Foreskin fibroblast (primary cell): Measurements from ENCODE around the gene CT45A6.

- RRBS, result no CpG with 5 or more reads among the region's 3 CpGs
Observed at GRCh38 chrX:134554582-134554950, 94.6 kb downstream of the HPRT1 start.

GRCh38 chrX:135003802-135004931, 13.4 kb downstream of the SMIM10 start:
- RRBS, result no CpG with 5 or more reads among the region's 39 CpGs

GRCh38 chrX:135331837-135332286, 12.0 kb downstream of the ZNF75D start:
- RRBS, result no CpG with 5 or more reads among the region's 4 CpGs

DNA sequence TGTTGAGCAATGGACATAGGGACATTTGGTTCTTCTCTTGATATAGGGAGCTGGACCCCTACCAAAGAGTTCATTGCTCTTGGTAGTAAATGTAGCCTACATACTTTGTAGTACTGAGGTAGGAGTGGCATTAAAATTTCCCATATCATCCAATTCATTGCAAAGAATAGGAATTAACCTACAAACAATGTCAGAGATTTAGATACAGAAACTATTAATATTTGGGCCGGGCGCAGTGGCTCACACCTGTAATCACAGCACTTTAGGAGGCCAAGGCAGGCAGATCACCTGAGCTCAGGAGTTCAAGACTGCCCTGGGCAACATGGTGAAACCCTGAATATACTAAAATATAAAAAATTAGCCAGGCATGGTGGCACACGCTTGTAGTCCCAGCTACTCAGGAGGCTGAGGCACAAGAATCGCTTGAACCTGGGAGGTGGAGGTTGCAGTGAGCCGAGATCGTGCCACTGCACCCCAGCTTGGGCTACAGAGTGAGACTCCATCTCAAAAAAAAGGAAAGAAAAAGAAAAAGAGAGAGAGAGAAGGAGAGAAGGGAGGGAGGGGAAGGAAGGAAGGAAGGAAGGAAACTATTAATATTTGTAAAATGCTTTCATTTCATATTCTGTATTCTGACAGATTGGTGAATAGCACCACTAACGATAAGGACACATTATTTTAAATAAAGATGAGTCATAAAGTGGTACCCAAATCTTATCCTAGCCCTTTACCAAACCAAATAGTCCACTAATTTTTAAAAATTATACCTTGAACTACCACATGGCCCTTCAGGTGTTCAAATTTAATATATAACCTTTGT, 21.7 kb downstream of the INTS6L start:
- RRBS, result no CpG with 5 or more reads among the region's 7 CpGs

DNA sequence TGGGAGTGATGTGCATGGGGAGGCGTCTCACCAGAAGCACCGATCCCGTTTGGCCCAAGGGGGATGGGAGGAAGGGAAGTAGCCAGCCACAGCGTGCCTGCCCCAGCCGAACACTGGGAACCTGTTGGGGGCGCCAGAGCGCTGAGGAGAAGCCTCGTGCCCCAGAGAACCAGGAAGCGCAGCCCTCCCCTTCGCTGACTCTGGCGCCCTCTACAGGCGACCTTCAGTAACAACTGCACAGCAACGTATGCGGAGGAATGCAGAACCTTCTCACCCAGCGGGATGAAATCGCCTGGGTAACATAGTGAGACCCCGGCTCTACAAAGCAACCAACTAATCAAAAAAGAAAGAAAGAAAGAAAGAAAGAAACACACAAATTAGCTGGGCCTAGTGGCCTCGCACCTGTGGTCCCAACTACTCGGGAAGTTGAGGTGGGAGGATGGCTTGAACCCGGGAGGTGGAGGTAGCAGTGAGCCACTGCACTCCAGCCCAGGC, at the start of gene CT45A6:
TSS of gene CT45A6 (minus strand) at position 153 of the 495 bp plus-strand sequence.
- RRBS, result no CpG with 5 or more reads among the region's 20 CpGs

- RRBS, result no CpG with 5 or more reads among the region's 9 CpGs
Observed at GRCh38 chrX:136028893-136029645, 43.8 kb downstream of the SLC9A6 start.

GRCh38 chrX:136030099-136031021, 45.1 kb downstream of the SLC9A6 start:
- RRBS, result no CpG with 5 or more reads among the region's 9 CpGs

DNA sequence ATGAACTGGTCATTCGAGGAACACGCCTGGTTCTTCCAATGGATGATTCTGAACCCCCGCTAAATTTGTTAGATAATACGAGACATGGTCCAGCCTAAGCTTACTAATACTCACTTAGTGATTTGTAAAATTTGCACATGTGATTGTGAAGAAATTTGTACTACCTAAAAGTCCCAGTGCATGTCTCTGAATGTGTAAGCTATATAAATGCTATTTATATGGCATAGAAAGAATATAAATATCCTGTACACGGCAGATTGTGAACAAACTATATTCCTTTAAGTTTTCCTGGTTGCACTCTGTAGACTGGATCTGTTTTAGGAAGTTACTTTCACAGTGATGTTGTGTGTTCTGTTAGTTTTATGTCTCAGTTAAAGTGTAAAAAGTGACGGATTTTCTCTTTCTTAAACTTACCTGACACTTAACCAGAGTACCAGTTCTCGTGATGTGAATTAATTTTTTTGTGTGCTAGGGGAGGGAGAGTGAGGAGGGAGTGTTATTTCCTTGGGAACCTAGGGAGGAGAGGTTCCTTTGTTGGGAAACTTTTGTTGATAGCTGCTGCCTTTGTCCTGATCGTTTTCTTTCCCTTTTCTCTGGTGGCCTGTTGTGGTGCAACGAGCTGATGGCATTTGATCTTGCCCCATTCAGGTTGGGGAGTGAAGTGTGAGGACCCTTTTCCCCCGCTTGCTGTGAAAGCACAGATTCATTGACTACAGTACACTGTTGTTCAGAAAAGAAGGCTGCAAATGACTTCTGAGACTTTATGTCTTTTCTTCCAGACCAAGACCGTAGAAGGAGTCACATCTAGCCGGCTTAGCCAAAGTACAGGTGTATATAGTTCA, 59.6 kb downstream of the SLC9A6 start:
- RRBS, result no CpG with 5 or more reads among the region's 12 CpGs

DNA sequence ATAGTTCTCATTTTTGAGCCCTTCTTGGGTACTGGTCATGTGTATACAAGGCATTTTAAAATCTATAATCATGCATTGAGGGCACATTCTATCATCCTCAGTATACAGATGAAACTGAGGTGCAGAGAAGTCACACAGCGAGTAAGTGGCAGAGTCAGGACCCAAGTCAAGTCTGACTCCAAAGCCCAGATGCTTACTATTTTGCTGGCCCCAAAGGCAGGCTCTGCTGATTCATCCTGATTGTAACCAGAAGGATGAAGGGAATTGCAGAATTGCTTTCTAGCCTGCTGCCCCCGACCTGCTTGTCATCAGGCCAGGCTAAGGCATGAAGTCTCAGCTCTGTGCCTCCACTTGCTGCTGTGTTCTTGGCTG, 62.7 kb downstream of the SLC9A6 start:
- RRBS, result no CpG with 5 or more reads among the region's 2 CpGs

DNA sequence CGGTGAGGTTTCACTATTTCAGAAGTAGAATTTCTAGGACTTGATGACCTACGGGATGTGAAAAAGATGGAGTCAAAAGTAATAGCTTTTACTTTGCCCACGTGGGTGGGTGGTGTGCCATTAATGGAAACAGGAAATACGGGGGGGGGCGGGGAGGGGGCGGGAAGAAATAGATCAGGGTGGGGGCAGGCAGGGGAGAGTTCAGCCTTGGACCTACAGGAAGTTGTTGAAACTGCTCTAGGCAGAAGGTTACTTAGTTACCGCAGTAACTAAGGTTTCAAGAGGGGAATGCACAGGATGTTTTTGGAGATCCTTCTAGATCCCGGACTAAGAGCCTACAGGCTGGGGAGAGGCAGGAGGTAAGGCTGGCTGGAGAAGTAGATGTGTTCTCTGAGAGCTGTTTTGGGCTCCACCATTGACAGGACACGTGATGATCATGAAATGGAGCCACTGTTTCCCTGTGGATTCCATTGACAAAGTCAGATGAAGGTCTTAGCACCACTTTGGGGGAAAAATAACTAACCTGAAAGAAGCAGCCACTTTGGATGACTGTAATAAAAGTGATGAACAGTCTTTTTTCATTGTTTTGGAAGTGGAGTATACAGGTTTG, 53.0 kb upstream of the FHL1 start:
- RRBS, result no CpG with 5 or more reads among the region's 9 CpGs

- RRBS, result 2% methylated on average over 39 of the region's 82 CpGs
Observed at GRCh38 chrX:136146617-136147454, 50.0 kb upstream of the FHL1 start.

- RRBS, result no CpG with 5 or more reads among the region's 8 CpGs
Observed at GRCh38 chrX:136151157-136151453, 45.7 kb upstream of the FHL1 start.

GRCh38 chrX:136189820-136190764, 6.8 kb upstream of the FHL1 start:
- RRBS, result no CpG with 5 or more reads among the region's 11 CpGs

DNA sequence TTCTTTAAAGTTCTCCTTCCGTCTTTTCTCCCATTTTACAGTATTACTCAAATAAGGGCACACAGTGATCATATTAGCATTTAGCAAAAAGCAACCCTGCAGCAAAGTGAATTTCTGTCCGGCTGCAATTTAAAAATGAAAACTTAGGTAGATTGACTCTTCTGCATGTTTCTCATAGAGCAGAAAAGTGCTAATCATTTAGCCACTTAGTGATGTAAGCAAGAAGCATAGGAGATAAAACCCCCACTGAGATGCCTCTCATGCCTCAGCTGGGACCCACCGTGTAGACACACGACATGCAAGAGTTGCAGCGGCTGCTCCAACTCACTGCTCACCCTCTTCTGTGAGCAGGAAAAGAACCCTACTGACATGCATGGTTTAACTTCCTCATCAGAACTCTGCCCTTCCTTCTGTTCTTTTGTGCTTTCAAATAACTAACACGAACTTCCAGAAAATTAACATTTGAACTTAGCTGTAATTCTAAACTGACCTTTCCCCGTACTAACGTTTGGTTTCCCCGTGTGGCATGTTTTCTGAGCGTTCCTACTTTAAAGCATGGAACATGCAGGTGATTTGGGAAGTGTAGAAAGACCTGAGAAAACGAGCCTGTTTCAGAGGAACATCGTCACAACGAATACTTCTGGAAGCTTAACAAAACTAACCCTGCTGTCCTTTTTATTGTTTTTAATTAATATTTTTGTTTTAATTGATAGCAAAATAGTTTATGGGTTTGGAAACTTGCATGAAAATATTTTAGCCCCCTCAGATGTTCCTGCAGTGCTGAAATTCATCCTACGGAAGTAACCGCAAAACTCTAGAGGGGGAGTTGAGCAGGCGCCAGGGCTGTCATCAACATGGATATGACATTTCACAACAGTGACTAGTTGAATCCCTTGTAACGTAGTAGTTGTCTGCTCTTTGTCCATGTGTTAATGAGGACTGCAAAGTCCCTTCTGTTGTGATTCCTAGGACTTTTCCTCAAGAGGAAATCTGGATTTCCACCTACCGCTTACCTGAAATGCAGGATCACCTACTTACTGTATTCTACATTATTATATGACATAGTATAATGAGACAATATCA, 13.6 kb downstream of the FHL1 start:
- RRBS, result no CpG with 5 or more reads among the region's 18 CpGs

DNA sequence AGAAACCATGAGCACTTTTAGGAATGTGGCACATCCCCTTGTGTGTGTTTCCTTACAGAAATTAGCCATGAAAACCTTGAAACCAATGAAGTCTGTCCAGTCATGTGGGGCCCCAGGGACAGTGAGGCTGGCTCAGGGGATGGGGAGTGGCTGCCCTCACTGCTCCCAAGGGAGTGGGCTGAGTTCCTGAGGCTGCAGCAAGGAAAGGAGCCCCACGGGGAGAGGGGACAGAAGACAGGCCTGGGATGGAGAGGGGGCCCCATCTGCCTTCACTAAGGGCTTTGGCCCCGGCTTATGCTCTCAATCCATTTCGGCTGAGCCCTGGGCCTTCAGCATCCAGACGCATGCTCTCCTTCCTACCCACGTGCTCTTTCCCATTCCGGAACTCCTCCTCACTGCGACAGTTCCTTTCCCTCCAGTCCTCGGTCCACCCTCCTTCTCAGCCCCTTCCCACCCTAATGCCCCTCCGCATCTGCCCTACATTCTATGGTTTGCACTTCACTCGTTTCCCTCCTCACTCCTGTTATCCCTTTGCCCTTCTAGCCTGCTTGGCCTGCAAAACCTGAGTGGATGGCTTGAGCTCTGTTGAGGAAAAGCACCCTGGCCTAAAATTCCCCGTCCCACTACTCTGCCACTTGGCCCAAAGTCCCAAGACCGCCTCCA, 15.5 kb downstream of the FHL1 start:
- RRBS, result 21% methylated on average over 4 of the region's 12 CpGs

- RRBS, result no CpG with 5 or more reads among the region's 8 CpGs
Observed at GRCh38 chrX:136255443-136256128, 4.4 kb upstream of the MAP7D3 start.

- RRBS, result no CpG with 5 or more reads among the region's 1 CpG
Observed at GRCh38 chrX:136388245-136388608, 87.5 kb downstream of the ADGRG4 start.

- RRBS, result no CpG with 5 or more reads among the region's 16 CpGs
Observed at GRCh38 chrX:136510936-136512109, 13.9 kb downstream of the HTATSF1 start.

DNA sequence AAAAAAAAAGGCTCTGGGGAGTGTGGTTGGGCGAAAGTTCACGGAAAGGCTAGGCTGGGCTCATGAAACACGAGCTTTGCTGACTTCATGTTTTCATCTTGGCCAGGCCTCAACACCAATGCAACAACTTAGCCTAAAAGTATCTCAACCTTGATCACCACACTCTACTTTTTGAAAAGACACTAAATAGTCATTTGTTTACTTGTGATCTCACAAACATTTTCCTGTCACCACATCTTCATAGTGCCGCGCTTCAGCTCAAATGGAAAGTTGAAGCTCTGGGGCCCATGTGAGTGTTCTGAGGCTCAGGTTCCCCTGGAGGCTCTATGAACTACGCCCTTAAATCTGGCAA, 5.0 kb downstream of the CD40LG start:
- RRBS, result no CpG with 5 or more reads among the region's 6 CpGs

GRCh38 chrX:136736608-136737073, 44.1 kb downstream of the ARHGEF6 start:
- RRBS, result no CpG with 5 or more reads among the region's 8 CpGs